Measurements from ENCODE around the gene PLEKHG5.

DNA sequence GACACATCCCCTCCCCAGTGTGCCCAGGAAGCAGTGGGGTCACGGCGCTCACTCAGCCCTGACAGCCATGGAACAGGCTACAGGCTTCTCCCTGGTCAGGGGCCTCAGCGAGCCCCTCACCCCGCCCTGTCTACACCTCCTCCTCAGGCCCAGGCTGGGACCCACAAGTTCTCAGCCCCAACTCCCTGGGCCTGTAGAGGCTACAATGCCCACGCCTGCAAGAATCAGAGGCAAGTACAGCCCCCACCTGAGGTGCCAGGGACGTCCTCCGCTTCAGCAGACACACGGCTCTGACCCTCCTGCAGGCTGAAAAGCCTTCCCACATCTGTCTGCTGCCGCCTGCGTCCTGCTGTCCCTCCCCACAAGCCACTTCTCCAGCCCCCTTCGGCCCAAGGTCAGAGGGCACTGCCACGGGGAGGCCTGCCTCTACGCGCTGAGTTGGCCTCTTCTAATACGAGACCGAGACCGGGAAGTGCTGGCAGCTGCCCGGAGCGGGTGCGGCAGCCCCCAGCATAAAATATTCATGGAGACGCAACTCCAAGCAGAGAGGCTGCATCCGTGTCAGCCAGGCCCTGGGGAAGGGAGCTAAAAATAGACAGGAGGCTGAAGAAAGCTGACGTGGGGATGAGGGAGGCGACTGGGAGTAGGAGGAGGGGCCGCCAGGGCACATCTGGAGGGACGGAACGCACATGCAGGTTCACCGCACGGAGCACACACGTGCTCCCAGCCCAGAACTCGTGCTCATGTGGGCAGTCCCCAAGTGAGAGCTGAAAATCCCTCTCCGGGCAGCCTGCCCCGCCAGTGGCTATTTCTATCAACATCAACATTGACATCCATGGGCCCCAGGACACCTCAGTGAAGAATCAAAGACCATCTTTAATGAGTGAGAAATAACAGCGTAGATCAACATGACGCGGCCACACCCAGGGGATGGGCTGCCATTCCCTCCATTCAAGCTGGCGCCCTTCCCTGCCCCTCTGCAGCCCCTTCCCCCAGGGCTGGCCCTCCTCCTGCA lies 15.4 kb upstream of the GPR153 start:
- RRBS = no CpG with 5 or more reads among the region's 37 CpGs

DNA sequence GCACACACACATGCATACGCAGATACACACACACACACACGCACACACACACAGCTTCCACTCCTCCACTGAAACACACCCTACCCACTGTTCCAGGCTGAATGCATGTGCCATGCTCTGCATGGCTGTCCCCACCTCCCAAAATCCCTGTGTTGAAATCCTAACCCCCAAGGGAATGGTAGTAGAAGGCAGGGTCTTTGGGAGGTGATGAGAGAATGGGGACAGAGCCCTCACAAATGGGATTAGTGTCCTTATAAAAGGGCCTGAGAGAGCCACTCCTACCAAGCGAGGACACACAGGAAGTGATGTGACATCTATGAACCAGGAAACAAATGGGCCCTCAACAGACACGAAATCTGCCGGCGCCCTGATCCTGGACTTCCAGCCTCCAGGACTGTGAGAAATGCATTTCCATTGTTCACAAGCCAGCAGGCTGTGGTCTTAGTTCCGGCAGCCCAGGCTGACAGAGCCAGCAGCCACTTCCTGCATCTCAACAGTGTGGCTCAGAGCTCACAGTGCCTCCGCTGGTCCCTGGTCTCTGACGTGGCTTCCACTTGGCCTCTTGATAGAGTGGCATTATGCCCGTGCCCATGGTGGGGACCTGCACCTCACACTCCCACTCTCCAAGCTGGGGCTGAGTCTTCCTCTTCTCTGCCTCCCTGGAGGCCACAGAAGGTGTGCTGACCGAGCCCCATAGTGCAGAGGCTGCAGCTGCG lies 45.1 kb downstream of the ACOT7 start:
- RRBS = 60% methylated on average over 1 of the region's 12 CpGs

DNA sequence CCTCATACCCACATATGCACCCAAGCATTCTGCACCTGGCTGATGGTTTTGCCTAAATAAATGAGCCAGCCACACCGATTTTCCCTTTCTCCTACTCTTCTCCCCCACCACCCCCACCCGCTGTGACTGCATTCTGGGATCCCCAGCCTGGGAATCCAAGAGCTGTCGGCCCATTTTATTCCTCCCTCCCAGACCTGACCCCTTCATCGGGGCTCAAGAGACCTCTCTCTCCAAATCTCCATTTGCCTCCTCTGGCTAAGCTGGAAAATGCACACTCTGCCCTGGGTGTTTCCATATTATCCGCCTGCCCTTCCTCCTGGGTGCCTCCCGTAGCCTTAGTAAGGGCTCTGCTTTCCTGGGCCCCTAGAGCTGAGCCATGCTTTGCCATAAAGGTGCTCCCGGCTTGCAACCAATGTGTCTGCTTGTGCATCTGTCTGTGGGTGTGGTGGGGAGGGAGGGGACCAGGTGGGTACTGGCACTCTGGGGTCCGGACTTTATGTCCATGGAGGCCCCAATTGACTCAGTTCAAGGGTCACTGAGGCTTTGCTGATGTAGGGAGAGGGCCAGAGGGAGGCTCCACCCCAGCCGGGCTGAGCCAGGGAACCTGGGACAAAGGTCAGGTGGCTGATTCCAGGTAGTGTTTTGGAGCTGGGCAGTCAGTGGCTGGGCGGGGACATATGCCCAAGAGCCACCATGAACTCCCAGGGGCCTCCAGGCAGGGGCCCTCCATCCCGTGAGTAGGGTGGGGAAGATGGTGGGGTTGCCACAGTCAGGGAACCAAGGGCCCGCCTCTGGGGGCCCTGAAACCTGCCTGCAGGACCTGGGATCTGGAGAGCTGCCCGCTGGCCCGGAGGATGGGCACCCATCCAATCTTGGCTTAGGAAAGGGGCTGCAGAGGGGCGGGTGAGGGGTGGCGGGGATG lies 15.1 kb downstream of the TNFRSF25 start:
- RRBS = 6% methylated on average over 2 of the region's 16 CpGs

DNA sequence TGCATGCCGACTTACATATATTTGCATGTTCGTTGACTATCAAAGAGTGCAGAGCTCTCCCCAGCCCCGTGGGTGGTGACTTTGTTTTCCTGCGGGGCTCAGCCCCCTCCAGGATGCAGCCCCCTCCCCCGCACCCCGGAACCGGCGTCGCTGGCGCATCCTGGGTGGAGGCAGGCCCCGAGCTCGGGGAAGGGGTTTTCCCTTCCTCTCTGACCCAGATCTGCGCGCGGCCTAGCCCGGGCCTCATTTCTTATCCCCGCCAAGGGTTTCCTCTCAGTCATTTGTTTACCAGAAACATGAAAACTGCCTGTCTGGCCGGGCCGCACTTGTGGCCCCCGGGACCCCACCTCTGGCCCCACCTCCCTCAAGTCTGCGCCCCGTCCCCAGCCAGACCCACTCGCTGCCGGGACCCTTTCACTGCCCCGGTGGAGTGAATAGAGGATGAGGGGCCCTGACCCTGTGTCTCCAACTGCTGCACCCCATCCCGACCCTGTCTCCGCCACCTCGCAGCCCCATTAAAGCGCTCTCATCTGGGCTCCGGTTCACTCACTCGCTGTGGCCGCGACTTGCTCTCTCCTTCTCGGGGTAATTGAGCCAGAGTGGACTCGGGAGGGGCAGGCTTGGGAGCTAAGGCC lies 5.5 kb downstream of the TNFRSF25 start:
- RRBS = 80% methylated on average over 16 of the region's 35 CpGs

- RRBS = no CpG with 5 or more reads among the region's 16 CpGs
Observed at GRCh38 chr1:6481912-6482818, 9.3 kb downstream of the PLEKHG5 start.

GRCh38 chr1:6491112-6492118 lies at the start of gene PLEKHG5:
Gene PLEKHG5 (minus strand): TSS chr1:6491667.
- RRBS = no CpG with 5 or more reads among the region's 15 CpGs

GRCh38 chr1:6496792-6497921 lies 5.7 kb upstream of the PLEKHG5 start:
- RRBS = 1% methylated on average over 43 of the region's 99 CpGs

DNA sequence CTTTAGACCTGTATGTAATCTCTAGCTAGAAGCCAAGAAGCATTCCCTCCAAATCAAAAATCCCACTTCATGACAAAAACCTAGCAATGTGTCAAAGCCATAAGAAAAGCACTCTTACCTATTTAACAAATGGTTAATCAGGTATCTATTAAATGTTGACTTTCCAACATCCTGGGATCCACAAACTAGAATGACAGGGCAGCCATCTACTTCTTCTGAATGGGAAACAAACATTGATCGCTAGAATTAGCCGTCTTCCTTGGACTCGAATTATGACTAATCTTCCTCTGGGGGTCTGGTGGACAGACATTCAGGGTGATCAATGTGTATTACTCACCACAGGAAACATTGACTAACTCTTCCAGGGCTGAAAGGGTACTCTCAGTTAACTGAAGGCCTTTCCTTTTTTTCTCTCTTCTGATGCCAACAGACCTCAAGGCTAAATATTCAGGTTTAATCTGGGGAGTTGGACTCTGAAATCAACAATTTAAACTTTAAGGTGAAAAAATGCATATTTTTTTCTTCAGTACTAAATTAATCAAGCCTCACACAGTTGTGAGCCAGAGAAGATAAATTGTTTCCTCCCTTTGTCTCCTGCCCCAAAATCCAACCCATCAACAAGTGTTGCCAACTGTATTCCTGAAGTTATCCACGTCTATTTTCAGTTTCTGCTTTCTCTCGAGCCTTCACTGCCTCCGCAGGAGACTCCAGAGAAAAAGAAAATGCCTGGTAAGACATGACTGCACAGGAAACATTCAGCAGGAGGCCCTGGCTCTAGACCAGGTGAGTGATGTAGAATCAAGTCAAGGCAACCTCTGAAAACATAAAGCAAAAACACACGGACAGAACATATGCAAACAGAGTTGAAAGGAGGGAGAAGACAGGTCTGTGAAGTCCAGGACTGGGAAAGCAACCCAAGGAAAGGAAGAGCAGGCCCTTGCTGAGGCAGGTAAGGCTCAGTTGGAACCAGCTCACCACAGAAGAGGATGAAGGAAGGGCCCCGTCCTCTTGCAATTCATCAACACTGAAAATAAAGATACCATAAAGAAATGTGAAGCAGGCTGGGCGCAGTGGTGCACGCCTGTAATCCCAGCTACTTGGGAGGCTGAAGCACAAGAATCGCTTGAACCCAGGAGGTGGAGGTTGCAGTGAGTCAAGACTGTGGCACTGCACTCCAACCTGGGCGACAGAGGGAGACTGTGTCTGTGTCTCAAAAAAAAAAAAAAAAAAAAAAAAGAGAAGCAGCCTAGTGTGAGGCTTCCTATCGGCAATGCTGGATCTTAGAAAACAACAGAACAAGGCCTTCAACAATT lies 9.1 kb downstream of the NOL9 start:
- RRBS = no CpG with 5 or more reads among the region's 13 CpGs

DNA sequence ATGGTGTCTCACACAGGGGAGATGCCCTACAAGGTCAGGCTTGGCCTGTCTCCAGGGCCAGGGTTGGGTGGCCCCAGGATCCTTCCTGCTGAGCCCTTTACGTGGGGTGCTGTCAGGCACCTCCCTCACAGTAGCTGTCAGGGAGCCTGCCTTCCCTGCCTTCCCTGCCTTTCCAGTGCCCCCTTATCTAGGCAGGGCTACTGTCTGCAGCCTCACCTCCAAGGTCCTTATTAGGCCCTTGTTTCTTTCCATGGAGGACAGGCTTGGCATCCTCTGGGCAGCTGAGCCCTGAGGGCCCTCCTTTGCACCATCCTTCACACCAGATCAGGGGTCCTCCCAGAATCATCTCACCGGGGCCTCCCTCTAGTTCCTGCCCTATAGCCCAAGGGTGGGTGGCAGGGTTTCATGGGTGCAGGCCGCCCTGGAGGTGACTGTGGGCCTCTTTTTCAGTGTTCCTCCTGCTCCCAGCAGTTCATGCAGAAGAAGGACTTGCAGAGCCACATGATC lies 7.0 kb downstream of the ZBTB48 start:
- RRBS = no CpG with 5 or more reads among the region's 3 CpGs

DNA sequence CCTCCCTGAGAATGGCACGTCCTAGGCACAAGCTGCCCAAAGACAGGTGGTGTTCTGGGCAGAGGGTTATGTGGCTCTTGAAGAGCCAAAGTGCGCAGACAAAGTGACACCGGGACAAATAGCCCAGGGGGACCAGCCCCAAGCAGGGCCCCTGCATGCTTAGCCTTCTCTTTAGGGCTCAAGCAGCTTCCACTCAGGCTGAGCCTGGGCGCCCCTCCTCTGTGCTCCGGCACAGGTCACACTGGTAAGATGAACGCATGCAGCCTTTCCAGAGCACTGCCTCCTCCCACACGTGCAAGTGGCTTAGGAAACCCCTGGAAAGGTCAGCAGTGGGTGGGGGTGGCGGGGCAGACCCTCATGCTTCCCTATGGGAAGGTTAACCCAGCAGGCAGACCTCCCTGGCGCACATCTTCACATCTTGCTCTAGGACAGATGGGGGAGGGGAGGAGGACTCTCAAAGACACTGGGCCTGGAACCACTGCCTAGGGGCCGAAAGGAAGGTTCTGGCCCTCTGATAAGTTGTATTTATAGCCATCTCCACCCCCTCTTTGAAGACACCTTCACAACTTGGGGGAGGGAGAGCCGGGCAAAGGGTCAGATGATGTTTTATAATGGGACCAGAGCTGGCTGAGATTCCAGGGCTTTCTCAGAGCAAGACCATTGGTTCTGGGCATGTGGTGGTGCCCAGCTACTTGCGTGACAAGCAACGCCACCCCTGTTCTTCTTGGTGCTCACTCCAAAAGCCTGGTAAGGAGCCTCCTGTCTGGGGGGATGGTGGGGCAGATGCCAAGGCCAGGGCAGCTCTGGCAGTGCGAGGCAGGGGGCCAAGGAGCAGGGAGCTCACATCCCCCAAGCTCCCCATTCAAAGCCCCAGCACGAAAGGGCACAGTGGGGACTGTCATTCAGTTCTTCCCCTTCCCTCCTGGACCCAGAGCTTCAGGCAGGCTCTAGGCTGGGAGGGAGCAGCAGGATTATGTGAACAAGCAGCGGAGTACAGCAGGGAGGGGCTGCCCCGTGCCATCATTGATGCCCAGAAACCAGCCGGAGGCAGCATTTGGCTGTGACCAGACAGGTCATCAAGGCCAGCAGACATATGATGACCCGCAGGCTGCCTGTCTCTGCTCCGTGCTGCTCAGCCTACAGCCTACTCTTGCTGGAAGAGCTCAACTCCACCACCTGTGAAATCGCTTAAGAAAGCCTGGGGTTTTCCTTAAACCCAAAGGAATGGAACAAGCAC lies 5.4 kb downstream of the KLHL21 start:
- RRBS = 100% methylated on average over 2 of the region's 21 CpGs

DNA sequence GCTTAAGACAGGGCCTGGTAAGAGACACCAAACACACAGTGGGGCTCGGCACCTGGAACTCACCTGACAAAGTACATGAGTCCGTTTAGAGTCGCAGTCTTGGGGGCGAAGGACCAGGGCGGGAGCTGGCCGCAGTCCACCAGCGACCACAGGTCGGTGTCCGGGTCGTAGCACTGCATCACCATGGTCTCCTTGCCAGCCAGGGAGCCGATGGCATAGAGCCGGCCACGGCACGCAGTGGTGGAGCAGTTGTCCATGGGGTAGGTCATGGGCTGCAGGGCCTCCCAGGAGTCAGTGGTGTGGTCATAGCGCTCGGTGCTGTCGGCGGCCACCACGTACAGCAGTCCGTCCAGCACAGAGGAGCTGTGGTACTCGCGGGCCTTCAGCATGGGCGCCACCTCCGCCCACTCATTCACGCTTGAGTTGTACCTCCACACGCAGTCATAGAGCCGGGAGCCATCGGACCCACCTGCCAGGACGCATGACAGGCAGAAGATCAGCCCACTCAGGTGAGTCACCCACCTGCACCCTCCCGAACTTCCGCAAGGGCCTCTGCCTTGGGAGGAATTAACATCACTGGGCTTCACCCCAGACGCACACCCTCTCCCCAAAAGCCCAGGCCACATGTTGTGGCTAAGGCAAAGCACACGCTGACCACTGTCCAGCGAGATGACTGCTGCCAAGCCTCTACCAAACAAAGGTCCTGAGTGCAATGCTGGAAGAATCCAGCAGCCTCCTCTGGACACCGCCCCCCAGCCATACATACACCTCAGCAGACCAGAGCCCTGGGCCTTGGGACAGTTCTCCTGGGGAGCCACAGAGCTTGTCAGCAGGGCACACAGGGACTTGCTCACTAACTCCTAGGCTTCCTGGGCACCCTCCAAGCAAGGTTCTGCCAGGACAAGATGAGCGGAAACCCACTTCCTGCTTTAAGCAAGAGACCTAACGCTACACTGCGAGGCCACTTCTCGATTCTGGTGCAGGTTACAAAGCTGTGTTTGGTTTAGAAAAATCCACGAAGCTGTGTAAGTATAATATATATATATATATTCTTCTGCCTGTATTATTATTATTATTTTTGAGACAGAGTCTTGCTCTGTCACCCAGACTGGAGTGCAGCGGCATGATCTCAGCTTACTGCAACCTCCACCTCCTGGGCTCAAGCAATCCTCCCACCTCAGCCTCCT lies 3.3 kb downstream of the KLHL21 start:
- RRBS = 91% methylated on average over 4 of the region's 41 CpGs

- RRBS = under 1% methylated on average over 2 of the region's 33 CpGs
Observed at GRCh38 chr1:6600309-6601603, 1.9 kb downstream of the KLHL21 start.

- RRBS = no CpG with 5 or more reads among the region's 13 CpGs
Observed at GRCh38 chr1:6603928-6604265, 1.2 kb upstream of the KLHL21 start.

DNA sequence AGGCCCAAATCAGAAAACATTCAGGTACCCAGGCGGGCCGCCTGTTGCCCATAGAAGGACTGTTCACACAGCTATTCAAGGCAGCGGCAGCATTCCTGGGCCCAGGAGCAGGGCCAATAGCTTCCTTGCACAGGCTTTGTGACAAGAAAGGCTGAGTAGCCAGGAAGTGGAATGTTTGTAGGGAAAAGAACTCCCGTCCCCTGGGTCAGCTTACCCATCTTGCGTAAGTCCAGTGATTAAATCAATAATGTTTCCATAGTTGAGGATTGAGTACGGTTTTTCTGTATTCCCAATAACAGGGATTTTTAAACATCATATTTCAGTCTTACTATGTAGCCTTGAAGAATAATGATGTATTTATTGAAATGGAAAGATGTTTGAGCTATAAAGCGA lies 1.6 kb upstream of the KLHL21 start:
- RRBS = no CpG with 5 or more reads among the region's 7 CpGs

DNA sequence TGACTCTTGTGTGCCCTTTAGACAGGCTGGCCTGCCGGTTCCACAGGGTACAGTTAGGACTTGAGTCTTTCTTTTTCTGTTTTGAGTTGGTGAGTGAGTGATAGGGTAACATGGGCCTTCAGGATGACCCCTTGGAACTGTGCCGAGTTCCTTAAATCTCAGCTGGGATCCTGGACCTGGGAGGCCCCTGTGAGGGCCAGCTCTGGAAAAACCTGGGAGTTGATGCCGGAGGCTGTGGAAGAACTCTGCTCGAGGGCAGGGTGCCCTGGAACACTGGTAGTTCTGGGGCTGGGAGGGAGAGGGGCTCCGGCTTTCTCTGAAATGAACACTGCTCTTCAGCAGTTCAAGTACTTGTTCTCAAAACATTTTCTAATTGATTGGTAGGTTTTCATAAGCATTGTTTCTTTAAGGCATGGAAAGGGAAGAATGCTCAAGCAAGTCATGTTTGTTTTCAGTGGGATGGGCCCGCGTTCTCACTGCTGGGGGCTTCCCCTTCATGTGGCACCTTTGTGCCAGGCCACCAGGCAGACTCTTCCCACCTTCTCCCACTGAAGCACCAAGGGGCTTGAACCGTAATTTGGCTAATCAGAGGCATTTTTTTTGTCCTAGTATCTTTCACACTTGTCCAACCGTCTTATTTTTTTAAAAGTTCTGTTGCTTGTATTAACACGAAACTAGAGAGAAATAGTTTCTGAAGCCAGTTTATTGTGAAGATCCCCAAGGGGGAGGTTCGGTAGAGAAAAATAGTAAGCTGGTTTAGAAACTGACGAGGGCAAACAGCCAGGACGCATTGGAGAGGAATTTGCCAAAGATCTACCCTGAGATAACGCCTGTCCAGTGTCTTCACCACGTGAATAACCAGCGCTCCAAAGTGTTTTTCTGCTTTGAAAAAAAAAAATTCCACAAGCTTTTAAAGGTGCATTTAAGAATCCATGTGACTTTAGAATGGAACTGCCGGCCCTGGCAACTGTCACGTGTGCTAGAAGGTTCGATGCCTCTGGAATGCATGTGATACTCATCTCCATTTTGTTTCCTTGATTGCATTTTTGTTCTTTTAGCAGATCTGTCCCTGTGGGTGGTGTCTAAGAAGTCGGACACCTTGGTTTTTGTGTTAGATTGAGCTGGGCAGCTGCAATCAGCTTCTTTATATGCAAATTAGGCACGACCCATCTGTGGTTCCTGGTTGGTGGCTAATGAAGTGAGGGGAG lies 1.6 kb upstream of the THAP3 start:
- RRBS = 83% methylated on average over 3 of the region's 21 CpGs

GRCh38 chr1:6811491-6812013 lies 26.3 kb downstream of the CAMTA1 start:
- RRBS = no CpG with 5 or more reads among the region's 10 CpGs

GRCh38 chr1:6826891-6827511 lies 41.7 kb downstream of the CAMTA1 start:
- RRBS = no CpG with 5 or more reads among the region's 6 CpGs

DNA sequence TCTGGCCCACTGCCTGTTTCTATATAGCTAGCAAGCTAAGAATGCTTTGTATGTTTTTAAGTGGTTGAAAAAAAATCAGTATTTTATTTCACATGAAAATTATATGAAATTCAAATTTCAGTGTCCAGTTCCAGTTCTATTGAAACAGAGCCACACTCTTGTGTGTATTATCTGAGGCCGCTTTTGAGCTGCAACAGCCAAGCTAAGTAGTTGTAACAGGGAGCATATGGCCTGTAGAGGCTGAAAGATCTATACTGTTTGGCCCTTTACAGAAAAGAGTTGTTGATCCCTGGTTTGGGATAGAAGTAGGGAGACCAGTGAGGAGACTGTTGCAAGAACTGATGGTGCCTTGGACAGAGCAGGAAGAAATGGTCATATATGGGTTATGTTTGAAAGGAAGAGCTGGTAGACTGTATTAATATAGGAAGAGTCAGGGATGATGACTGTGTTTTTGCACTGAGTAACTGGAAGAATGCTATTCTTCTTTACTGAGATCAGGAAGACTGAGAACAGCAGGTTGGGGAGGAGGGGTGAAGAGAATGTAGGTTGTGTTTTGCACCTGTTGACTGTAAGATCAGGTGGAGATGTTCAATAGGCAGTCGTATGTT lies 96.9 kb downstream of the CAMTA1 start:
- RRBS = no CpG with 5 or more reads among the region's 2 CpGs

GRCh38 chr1:7401801-7402550 lies 369.1 kb upstream of the VAMP3 start:
- RRBS = no CpG with 5 or more reads among the region's 4 CpGs